ENCODE measurements around a stretch of chr13.

DNA sequence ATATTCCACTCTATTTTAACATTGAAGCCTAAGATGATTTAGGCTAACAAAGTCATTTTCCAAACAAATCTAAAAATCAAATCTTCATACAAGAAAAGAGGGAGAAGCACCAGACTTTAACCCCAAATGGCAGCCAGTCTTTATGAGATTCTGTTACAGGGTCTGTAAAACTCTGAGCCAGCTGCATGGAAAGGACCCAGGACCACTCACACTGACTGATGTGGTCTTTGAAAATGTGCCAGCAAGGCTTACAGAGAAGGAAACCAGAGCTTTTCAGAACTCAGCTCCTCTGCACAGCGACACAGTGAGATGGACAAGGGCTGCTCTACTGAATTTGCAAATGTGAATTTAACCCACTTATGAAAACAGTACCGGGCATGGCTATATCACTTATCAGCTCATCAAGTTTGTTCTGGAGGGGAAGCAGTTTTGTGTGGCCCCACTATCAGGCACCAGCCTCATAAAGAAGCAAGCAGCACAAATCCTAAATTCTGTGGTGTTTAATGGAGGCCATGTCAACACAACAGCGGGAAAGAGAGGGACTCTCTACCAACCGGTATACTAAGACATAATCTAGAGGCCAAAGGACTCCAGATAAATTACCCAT, 98.8 kb upstream of the SERP2 start:
- PRO-cap = no peak

DNA sequence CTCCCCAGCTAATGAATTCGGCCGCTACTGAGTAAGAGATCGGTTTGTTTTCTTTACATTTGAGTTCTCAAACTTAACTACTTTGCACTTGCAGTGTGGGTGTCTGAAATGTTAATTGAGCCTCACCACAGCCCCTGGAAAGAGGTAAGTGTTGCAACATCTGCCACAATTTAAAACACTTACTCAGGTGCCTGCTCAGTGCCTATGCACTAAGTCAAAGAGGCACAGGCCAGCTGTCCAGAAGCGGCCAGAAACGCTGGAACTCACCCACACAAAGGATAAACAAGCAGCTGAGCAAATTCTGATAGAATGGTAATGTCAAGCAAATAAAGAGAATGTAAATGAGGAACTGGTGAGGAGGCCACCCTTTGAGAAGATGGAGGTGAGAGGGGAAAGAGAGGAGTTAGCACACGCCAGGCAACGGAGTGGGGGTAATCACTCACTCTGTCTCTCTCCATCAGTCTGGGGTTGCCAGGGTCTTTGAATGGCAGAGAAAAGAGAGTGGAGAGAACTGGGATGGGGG, 67.7 kb upstream of the SERP2 start:
- PRO-cap = no peak

DNA sequence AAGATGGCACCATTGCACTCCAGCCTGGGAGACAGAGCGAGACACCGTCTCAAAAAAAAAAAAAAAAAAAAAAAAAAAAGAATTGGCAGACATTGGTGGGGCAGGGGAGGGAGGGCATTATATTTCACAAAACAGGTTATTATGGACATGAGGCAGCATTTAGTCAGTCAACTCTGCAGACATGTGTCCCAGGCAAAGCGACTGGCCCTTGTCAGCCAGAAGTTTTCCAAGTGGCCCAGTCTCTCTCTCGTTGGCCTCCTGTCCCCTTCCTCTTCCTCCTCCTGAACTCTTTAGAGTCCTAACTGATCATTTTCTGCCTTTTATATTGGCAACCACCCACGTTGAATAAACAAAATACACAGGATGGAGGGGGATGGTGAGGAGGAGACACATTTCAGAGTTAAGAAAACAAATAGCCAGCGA, 11.5 kb upstream of the SERP2 start:
- PRO-cap = no peak

GRCh38 chr13:44402253-44402883, 28.7 kb downstream of the SERP2 start:
- PRO-cap = no peak

DNA sequence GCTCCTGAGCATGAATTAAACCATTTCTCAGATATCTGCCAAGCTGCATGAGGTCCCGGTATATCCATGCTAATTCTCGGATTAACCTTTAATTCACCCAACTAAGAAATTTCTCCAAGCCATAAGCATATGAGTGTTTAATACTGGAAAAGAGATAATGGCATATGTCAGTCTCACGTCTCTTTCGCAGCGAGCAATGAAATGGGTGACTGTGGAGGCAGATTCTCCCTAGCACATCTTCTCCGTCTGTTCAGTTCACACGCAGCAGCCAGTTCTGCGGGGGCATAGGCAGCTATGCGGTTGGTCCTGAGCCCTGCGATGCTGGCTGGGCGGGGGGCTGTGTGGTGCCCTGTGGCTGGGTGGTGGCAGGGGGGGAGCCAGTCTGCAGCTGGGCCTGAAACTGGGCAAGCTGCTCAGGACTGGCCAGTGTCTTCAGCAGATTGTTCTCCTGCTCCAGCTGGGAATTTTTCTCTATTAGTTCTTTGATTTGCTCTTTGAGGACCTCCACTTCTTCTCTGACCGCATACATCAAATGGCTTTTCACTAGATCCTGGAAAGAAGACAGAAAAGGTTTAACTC, 60.8 kb downstream of the SERP2 start:
- PRO-cap = no peak

DNA sequence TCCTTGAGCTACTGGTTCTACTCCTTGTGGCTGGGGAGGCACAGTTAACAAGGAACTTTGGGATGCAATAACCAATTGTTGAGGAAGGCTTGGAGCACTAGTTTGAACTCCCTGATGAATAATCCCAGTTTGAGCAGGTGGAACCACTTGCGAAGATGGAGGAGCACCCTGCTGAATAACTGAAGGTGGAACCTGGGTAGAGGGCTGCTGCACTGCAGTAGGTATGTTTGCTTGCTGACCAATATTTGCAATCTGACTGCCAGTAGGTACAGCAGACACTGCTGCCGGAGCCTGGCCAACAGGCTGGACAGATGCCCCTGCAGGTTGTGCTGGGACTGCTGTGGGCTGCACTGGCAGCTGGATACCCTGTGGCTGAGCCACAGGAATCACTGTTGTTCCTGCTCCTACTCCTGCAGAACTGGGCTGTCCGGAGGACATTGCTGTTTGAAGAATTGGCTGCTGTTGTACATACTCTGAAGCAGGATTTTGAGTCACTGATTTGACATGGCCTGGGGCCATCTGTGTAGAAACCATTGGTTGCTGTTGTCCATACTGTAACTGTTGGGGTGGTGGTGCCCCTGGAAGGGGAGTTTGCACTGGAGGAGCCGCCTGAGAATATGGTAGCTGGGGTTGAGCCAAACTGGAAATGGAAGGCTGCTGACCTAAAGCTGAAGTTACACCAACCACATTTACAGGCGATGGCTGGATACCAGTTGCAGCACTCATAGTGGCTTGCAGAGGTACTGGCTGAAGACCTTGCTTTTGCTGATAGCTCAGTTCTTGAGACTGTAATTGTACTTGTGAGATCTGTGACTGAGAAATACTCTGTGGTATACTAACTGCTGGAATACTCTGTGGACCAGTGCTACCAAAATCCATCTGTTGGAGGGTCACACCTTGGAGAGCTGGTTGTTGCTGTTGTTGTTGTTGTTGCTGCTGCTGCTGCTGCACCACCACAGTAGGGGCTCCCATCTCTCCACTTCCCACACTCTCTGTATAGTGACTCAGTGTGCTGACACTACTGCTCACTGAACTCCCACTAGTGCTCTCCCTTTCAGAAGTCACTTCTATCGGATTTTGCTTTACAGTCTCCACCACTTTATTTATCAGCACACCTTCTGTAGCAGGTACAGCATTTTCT, 2.1 kb downstream of the TSC22D1 start:
- PRO-cap = no peak

- PRO-cap = no peak
These were observed 140.0 kb downstream of the NUFIP1 start for GRCh38 chr13:44849034-44849862.

- PRO-cap = no peak
These were observed 135.7 kb downstream of the NUFIP1 start for GRCh38 chr13:44853587-44854052.

DNA sequence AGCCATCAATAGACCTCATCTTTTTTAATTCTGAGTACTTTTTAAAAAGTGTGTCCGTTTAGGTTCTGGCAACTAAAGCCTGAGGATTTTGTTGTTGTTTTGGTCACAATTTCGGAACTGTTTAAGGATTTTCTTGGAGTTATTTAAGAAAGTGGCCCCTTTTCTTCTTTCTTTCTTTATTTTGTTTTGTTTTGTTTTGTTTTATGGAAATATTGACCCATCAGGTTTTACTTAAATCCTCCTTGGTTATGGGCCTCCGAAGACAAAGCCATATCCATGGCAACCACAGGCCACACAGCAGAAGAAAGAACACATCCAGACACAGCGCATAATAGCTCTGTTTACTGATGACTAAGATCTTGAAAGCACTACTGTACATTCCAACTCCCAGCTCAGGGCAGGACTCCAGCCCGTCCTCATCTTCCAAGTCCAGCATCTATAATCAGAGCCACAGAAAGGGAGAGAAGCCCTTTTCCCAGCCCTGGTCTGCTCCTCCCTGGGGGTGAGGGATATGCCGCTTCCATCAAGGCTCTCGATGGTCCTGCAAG, 84.4 kb downstream of the NUFIP1 start:
- PRO-cap = no peak

DNA sequence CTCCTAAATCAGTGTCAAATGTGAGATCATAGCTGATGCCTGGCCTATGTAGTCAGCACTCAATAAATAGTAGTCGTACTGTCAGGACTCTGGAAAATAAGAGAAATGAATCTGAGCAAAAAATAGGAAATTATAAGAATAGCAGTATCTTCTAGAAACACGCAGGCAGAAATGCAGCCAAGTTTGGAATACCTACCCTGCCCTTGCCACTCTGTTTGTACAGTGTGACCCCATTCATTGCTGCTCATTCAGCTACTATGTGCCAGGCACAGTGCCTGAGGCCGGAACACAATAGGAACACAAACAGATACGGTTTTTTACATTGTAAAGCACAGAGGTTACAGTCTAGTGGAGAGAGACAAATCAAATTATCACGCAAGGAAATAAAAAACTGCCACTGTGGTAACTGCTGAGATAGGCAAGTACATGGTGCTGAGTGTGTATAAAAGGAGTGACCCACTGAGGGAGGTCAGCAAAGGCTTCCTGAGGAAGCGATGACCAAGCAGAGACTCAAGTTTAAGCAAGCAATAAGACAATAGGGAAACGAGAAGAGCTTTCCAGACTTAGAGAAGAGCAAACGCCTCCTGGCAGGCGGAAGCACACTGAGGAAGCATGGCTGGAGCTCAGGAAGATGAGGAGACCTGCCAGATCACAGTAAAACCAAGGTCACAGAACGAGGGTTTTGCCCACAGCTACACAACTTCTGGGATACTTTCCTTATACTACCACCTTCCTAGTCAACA, 56.5 kb downstream of the NUFIP1 start:
- PRO-cap = unidirectional peak, plus-strand start at position 647 of the sequence

GRCh38 chr13:45156722-45157449, 36.6 kb downstream of the GTF2F2 start:
- PRO-cap = no peak

DNA sequence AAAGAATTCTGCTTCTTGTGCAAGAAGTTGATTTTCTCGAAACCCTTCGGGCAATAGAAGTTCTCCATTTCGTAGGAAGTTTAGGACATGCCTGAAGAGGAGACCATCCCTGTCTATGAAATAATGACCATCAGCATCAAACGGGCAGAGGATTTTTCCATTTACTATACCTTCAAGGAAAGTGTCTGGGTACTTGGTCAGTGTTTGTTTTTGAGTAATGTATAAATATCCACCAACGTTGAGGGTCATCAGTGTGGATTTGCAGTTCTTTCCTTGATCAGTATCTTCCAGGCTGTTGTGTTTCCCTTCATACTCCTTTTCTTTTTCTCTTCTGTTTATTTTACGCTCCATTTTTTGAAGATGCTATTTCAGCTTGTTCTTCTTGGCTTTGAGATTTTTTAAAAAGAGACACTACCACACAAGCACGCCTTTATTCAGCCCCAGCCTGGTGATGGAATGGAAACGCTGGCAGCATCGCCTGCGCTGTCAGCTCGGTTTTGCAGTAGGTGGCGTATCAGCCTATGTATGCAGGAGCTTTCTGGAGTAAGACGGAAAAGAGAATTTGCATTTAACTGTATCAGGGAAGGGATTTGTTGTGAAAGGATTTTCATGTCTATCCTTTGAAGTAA, 6.5 kb downstream of the KCTD4 start:
- PRO-cap = no peak

DNA sequence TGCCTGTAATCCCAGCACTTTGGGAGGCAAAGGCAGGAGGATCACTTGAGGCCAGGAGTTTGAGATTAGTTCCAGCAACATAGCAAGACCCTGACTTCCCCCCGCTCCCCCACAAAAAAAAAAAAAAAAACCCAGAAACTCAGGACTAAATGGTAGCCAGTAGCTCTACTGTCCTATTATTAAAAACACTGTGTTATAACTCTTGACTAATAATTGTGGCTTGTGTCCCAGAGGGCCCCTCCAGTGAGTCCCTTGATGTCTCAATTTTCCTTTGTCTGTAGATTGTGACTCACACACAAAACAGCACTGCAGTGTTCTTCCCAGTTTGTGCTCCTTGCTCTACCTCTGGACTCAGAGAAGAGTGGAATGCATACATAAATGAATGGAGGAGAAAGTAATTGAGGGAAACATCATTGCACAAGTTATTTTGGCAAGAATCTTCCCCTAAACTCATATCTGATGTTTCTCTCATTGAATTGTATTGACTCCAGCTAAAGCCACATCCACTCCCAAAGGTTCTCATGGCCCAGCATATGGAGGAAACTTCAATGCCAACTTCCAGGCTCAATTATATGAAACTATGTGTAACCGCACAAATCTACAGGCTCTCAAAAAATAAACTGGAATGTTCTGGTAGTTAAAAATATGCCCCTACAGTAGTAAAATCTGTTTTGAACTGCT, 8.7 kb downstream of the TPT1 start:
- PRO-cap = no peak

DNA sequence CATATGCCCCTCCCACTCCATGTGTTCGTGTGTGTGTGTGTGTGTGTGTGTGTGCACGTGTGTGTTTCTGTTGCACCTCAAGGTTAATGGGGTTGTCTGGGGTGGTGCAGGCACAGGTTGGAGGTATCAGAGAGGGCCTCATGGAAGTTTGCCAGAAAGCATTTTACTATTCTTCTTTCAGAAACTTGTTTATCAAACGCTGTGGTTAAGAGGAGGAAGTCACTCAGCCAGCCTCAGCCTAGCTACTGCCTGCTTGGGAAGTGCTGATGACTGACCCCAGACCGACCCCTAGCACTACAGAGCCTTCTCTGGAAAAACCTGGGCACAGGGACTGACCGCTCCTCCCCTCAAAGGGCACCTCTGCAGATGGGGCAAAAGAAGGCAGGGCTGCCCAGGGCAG, 4.0 kb downstream of the SIAH3 start:
- PRO-cap = no peak

- PRO-cap = no peak
These were observed 77.1 kb downstream of the ZC3H13 start for GRCh38 chr13:45975305-45976069.

GRCh38 chr13:46165397-46165959, 16.5 kb downstream of the LCP1 start:
- PRO-cap = no peak

DNA sequence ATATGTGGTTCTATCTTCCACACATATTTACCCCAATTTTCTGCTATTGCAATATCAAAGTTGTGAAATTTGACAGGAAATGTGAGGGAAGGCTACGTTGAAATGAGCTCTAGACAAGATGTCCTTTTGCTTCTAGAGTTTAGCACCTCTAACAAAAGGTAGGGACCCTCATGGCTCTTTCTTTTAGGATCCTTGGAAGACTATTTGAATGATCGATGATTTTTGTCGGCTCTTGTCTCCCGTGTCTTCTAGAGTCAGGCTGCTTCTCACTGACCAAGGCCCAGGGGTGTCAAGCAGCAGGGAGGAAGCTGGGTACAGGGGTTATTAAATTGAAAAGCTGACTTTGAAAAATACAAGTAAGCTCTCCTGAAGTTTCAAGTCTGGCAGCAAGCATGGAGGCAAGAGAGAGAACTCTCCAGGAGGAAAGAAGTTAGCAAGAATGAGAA, 73.5 kb downstream of the RUBCNL start:
- PRO-cap = no peak

GRCh38 chr13:46373566-46373937, 13.5 kb downstream of the RUBCNL start:
- PRO-cap = no peak

DNA sequence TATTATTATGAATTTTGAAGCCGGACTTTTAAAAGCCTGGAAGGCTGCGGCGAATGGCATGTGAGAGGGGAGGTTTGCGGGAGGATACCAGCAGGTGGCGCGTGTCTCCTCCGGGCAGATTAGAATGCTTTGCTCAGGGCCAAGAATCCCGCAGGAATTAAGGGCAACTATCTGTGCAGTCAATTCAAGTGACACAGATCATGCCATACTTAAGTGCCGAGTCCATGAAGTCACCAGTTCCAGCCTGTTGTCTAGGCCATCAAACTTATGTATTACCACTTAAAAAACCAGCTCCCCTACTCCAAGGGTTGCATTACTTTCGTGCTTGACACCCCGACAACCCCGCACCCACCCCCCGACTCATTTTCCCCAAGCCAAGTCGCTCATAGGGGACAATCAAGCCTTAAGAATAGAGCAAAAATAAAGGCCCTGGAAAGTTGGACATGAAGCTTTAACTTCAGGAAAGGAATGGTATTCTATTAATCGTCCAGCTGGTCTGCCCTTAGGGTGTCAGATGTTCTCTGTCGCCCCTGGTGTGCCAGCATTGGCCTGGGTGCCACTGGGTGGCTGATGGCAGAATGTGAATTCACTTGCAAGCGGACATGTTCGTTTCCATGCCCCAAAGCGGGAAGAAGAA, 1.3 kb upstream of the LRCH1 start:
- PRO-cap = no peak

GRCh38 chr13:46554483-46555156, 1.6 kb downstream of the LRCH1 start:
- PRO-cap = no peak

Data from right cardiac atrium (tissue), 1 donor.